ENCODE results near the genes MAP3K2, PROC and MYO7B.

DNA sequence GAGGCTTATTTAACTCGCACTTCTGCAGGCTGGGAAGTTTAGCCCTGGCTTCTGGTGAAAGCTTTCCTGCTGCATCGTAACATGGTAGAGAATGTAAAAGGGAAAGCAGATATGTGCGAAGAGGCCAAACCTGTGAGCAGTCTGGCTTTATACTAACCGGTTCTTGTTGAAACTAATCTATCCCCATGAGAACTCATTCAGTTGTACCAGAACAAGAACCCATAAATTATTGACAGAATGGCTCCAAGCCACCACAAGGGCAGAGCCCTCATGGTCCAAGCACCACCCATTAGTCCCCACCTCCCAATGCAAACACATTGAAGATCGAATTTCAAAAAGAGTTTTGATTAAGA lies 318.7 kb downstream of the CNTNAP5 start:
- CAGE, long polyA plus RNA: no peak
- RRBS: no CpG with 5 or more reads among the region's 5 CpGs

DNA sequence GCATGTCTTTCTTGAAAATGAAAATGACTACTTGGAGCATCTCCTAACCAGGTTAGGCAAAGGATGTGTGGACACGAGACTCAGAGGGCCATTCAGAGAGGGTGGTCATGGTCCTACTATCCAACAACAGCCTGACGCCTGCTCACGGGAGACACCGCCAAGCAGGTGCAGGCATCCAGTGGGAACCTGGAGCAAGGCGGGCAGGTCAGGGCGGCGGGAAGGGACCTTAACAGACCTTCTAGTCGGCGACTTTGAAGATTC lies 24.7 kb downstream of the GYPC start:
- CAGE, long polyA plus RNA: no peak
- RRBS: no CpG with 5 or more reads among the region's 9 CpGs

GRCh38 chr2:127060315-127061023 lies 46.5 kb downstream of the BIN1 start:
- CAGE, long polyA plus RNA: no peak
- RRBS: no CpG with 5 or more reads among the region's 30 CpGs

DNA sequence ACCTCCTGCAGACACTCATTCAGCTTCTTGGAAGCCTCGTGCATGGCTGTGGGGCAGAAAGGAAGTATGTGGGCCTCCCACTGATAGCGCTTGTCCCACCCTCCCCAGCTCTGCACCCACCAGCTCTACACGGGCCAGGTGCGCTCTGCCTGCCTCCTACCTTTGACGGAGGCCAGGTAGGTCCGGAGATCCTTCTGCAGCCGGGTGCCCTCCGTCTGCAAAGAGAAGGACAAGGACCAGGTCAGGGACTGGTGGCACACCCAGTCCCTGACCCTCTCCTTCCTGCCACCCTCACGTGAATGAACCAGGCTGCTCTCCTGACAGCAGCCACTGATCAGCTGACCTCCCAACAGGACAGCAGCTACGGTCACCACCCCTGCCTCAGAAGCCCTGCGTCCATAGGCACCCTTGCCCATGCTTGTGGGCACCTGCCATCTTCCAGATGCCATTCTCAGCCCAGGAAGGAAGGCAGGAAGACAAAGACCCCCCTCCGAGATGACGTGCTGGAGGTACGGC lies 36.3 kb downstream of the BIN1 start:
- CAGE, long polyA plus RNA: no peak
- RRBS: no CpG with 5 or more reads among the region's 14 CpGs

DNA sequence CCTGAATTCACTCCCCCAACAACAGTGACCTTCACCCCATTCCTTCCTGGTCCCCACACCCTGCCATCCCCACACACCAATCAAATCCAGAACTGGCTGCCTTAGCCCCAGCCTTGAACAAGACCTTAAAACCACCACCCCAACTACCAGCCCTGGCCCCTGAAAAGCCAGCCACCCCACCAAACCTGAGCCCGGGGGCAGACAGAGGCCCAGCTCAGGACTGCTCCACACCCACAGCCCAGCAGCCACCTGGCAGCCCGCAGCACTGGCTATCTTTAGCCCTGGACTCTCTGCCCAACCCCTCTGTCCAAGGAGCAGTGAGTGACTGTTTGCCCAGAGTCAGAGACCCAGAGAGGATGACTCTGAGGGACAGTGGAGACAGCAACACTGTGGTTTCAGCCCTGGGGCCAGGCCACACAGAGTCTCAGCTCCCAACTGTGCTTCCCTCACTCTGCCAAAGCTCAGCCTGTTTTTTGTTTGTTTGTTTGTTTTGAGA lies 32.7 kb downstream of the BIN1 start:
- CAGE, long polyA plus RNA: no peak
- RRBS: no CpG with 5 or more reads among the region's 2 CpGs

DNA sequence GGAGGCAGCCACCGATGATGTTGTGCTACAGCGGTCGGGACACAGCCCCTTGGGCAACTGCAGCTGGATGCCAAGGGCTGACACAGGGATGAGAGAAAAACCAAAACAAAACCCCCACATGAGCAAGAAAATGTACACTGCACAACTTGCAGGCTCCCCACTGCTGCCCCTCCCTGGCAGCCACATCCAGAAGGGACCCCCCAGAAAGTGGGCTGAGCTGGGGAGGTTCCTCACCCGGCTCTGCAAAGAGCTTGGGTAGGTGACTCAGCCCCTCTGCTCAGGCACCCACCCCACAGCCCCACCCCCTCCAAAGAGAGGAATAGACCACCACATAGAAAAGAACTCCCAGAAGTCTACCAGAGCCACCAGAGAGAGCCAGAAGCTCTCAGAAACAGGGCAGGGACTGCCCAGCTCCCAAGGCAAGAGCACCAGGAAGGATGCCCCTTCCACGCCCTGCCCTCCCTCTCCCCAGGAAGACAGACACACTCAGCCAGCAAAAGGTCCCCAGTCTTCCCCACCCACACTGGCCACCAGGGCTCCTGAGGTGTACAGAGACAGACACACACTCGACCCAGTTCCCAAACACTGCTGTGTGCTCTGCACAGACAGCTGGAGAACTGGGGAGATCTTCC lies 28.3 kb downstream of the BIN1 start:
- CAGE, long polyA plus RNA: no peak
- RRBS: no CpG with 5 or more reads among the region's 6 CpGs

DNA sequence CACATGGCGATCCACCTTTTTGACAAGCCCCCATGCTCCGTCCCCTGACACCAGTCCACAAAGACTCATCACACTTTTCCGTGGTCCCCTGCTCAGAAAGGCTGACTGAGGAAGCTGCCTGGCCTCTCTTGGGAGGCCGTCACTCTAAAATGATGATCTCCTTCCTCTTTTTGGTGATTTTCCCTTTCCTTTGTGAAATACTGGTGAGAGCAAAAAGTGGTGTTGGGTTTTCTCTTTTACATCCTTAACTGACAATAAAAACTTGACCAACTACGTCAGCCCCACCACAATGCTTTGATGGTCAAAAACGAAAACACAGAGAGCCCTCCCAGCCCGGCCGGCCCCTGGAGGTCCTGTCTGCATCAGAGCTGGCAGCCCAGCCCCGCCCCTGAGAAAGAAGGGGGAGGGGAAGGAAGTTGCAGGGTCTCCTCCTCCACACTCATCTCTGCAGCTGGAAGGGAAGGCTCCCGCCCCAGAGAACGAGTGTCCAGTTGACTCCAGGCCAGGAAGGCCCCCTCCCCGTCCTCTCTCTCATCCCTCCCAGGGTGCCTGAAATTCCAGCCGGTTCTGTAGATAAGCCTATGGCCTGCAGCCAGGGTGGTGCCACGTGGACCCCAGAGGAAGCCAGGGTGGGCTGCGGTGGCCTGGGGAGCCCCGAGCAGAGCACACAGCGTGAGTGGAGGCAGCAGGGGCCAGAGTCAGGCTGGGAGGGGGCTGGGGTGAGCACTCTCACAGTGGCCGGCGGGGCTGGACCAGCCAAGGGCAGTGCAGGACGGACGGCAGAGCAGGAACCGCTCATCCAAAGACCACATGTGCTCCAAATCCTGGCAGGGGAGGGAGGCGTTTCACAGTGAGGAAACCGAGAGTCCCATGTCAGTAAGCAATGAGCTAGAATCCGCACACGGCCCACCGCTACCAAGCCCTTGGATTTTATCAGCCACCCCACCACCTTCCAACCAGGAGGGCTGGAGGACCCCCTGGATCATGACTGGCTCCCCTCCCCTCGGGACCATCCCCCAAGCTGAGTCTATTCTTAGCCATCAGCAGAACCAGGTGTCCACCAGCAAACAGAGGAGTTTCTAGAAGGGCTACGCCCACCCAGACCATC lies 19.7 kb downstream of the BIN1 start:
- CAGE, long polyA plus RNA: no peak
- RRBS: no CpG with 5 or more reads among the region's 29 CpGs

DNA sequence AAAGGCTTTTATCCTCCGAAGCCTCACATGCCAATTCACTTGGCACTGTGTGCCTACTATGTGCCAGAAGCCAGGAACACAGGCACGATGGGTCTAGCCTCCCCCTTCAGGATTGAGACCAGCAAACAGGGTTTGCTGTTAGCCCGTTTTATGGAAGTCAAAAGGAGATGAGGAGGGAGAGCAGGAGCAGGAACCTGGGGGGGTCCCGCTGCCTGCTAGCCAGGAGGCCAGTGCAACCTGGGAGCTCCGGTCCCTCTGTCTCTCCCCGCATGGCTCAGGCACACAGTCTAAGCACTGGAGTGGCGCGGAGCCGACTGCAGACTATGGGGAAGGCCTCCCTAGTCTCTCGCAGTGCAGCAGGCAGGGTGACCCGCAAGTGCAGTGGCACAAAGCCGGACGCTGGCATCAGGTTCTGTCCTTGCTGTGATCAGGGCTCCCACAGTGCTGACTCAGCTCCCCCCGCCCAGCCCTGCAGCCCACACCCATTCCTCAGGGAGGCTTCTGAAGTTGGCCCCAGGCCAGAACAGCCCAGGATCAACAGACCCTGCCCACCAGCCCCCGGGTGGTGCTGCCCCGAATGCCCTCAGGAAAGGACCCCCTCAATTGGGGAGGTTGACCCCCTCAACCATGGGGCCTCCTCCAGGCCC lies 12.5 kb downstream of the BIN1 start:
- CAGE, long polyA plus RNA: no peak
- RRBS: no CpG with 5 or more reads among the region's 16 CpGs

GRCh38 chr2:127100467-127101358 lies 6.2 kb downstream of the BIN1 start:
- CAGE, long polyA plus RNA: no peak
- RRBS: no CpG with 5 or more reads among the region's 15 CpGs

- CAGE, long polyA plus RNA: no peak
- RRBS: 74% methylated on average over 4 of the region's 8 CpGs
These were observed 40.1 kb upstream of the BIN1 start for GRCh38 chr2:127147058-127147463.

DNA sequence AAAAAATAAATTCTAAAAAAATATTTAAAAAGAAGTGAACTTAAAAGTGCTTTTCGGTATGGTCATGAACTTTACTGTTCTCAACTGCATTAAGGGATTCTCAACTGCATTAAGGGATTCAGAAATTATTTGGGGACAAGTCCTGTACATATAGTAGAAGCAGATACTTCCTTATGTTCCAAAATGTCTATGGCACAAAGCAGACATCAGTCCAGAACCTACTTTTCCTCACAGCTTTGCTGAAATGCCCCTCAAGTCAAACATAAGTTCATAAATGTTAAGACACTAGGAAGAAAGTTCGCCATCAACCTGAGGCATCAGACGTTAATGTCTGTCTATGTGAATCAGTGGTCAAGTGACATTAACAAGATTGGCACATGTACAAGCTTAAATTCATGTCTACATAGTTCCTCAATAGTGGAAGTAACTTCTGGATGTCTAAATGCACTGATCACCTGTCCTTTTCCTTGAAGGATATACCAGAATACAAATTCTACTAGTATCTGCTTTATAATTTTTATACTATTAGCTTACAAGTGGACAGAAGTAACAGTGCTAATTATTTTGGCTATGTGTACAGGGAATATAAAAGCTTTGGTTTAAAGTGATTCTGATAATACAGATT lies 7.1 kb upstream of the ERCC3 start:
- CAGE, long polyA plus RNA: start-site peak on the minus strand centred at position 233 of the sequence, 41 bp wide, 39 and 54 reads in 2 replicates
- RRBS: no CpG with 5 or more reads among the region's 3 CpGs

DNA sequence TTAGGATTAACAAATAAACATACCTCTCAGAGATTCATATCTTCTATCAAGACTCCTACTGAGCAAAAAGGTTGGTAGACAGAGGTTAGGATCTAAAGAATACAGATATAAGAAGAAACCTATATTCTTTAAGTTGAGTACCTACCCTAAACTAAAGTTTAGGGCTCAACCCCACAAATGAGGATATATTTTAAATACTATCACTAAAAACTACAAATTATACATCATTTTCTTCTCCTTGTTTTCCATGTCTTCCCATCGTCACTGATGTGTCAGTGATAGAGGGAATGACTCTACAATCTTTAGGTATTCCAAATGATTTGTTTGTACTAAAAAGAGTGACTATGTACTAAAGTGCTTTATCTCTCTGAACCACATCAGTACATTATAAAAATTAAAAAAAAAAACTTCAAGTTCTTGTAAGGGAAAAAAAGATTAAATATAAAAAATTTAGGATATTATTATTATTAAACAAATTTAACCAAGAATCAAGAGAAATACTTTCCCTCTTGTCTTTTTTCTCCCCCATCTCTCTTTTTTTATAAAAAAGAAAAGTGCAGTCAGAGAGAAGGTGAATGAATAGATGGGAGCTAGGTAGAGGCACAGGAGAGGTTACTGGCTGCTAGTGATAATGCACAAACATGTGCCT lies 13.1 kb upstream of the ERCC3 start:
- CAGE, long polyA plus RNA: start-site peak on the minus strand centred at position 516 of the sequence, 20 bp wide, 87 and 71 reads in 2 replicates
- RRBS: no CpG with 5 or more reads among the region's 1 CpG

GRCh38 chr2:127387081-127388083 lies at the start of gene MAP3K2:
Gene MAP3K2, minus strand, starts transcription at chr2:127387975.
- CAGE, long polyA plus RNA: no peak
- RRBS: under 1% methylated on average over 35 of the region's 123 CpGs

DNA sequence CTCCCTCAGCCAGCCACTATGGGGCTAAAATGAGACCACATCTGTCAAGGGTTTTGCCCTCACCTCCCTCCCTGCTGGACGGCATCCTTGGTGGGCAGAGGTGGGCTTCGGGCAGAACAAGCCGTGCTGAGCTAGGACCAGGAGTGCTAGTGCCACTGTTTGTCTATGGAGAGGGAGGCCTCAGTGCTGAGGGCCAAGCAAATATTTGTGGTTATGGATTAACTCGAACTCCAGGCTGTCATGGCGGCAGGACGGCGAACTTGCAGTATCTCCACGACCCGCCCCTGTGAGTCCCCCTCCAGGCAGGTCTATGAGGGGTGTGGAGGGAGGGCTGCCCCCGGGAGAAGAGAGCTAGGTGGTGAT lies at the start of gene PROC:
PROC (plus strand) TSS at position 221 of the 363 bp plus-strand sequence.
- CAGE, long polyA plus RNA: no peak
- RRBS: no CpG with 5 or more reads among the region's 10 CpGs

- CAGE, long polyA plus RNA: no peak
- RRBS: no CpG with 5 or more reads among the region's 2 CpGs
These were observed 22.9 kb downstream of the IWS1 start for GRCh38 chr2:127503265-127503969.

- CAGE, long polyA plus RNA: no peak
- RRBS: no CpG with 5 or more reads among the region's 13 CpGs
These were observed 887 bp downstream of the IWS1 start for GRCh38 chr2:127525315-127525889.

DNA sequence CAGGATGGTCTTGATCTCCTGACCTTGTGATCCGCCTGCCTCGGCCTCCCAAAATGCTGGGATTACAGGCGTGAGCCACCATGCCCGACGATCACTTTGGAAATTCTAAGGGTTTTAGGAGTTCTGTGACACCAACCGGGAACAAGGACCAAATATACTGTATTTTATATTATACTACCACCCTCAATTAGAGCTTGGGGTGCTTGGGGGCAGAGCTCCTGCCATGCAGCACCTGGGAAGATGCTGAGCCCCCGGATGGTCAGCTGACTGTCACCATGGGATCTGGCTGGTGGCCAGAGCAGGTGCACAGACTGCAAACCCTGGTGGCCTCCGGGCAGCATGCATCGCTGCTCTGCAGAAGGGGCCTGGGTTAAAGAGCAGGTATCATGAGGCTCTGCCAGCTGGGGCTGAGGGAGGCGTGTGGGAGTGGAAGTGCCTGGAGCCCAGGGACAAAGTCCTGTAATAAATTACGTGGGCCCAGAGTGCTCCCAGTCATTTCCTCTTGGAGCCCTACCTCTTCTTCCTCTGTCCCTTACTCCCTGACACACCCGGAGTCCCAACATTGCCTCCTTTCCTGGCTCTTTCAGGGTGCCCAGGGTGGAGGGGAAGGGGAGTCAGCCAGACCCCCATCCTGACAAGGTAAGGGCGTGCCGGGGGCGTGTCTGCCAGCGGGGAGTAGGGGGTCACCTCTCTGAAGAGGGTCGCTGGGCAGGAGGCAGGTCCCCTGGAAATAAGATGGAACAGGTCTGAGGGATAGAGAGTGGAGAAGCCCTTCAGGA lies at the start of gene MYO7B:
MYO7B (plus strand) TSS at position 491 of the 779 bp plus-strand sequence.
- CAGE, long polyA plus RNA: no peak
- RRBS: 80% methylated on average over 6 of the region's 17 CpGs

GRCh38 chr2:127629447-127629646 lies 16.6 kb upstream of the GPR17 start:
- CAGE, long polyA plus RNA: no peak
- RRBS: no CpG with 5 or more reads among the region's 3 CpGs

DNA sequence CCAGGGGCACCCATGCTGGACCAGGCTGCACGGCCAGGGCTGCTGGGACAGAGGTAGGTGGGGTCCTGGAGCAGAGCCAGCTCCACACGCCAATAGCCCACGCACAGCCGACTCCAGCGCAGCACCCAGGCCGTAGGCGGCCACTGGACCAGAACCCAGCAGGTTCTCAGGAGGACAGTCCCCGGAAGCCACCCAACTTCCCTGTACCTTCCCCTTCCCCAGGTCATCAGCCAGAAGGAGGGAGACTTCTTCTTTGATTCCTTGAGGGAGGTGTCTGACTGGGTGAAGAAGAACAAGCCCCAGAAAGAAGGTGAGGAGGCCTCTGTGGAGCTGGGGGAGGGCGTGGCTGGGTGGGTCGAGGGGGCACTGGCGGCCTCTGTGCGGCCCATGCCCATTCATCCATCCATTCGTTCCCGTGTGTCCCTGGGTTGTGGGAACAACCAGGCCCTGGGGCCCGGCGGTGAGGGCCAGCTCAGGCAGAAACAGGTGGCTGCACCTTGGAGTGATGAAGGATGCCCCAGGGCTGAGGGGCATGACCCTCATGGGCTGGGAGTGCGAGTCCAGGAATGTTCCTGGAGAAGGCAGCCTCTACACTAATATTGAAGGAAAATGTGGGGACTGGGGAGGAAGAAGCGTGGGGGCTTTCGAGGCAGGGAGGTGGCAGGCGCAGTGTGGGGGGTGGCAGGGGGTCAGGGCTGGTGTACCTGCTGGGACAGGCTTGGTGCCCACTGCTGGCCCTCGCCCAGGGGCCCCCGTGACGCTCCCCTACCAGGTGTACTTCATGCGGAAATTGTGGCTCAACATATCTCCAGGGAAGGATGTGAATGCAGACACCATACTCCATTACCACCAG lies 11.4 kb upstream of the GPR17 start:
- CAGE, long polyA plus RNA: no peak
- RRBS: no CpG with 5 or more reads among the region's 24 CpGs

DNA sequence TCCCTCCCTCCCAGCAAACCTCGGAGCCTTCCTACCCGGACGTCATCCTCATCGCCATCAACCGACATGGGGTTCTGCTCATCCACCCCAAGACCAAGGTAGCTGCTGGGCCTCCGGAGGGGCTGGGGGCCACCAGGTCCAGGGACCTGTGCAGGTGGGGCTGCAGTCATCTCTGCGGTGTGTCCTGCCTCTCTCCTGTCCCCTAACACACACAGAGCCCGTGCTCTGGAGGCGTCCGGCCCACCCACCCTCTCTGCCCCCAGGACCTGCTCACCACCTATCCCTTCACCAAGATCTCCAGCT lies 9.5 kb upstream of the GPR17 start:
- CAGE, long polyA plus RNA: no peak
- RRBS: 95% methylated on average over 6 of the region's 10 CpGs

Data from BJ (cell line).